Body of pancreas (tissue), 2 donors: Measurements from ENCODE around the gene TMUB1.

GRCh38 chr7:150755269-150756071 is 18.3 kb downstream of the GIMAP5 start:
- PRO-cap = no peak
- RAMPAGE, long total RNA, 2 experiments = no peak in any of the 2 experiments

DNA sequence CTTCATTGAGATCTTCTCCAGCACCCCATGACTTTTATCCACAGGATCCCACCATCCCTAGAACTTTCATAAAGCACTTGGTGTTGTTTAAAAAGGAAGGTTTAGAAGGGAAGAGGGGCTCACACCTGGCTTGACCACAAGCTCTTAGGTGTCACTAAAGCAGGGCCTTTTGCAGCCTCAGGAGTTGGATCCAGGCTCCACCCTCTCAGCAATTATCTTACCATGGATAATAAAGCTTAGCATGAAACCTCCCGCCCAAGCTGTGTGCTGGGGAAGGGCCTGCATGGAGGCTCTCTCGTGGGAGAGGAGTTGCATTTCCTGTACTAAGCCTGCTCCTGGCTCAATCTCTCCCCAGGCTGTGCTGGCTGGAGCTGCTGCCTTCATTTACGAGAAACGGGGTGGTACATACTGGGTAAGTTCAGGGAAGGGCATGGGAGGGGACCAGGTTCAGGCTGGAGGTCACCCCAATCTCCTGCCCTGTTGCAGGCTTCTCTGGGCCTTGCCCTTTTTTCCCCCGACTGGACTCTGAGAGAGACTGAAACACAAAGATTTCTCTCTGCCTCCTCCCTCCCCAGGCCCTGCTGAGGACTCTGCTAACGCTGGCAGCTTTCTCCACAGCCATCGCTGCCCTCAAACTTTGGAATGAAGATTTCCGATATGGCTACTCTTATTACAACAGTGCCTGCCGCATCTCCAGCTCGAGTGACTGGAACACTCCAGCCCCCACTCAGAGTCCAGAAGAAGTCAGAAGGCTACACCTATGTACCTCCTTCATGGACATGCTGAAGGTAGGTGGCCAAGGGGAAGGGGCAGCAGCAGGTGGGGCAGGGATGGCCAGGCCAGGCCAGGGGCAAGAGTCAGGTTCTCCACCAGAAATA is 2.7 kb downstream of the TMEM176A start:
- PRO-cap = no peak
- RAMPAGE, long total RNA, 2 experiments = no peak in any of the 2 experiments

- PRO-cap = no peak
- RAMPAGE, long total RNA, 2 experiments = no peak in any of the 2 experiments
These were observed 51.2 kb downstream of the AOC1 start for GRCh38 chr7:150903522-150903977.

DNA sequence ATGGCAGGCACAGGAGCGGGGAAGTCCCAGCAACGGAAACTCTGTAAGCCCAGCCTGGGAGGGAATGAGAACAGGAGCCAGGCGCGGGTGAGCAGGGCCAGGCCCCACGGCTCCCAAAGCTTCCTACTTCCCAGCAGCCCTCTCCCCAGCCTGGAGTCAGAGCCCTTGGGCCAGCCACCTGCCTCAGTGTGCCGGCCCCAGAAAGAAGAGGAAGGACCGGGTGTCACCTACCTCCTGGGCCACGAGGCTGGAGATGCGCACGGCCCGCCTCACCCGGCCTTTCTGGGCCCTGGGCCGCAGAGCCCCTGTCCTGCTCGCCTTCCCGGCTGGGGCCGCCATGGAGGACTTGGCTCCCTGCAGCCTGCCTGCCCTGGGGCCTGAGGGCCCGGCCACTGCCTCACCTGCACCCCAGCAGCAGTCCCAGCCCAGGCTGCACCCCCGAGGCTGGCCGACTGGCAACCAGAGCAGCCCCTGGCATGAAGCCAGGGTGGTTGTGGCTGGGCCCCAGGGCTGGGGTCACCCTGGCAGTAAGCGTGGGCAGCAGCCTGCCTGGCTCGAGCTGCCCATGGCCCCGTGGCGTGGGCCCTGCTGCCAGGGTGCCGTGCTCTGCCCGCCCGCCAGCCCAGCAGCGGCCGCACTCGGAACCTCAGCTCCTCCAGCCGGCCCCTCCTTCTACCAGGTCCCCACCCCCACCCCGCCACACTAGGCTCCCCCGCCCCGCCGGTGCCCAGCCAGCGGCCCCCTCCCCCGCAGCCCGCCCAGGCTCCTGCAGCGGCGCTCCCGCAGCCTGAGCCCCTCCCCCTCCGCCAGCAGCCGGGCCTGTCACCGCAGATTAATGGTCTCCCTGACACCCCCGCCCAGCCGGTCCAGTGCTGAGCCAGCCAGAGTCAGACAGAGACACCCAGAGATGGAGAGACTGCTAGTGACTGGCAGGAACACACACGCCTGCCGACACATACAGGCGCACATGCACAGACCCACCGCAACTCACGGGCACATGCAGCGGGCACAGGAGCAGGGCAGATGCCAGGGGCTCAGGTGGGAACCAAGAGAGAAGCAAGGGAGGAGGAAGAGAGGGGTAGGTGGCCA is 22.6 kb downstream of the KCNH2 start:
- PRO-cap = no peak
- RAMPAGE, long total RNA, 2 experiments = start-site peak on the minus strand in 1 of 2 experiments, centred at position 629 of the sequence, 8 reads per replicate

- PRO-cap = no peak
- RAMPAGE, long total RNA, 2 experiments = no peak in any of the 2 experiments
These were observed 2.0 kb downstream of the NOS3 start for GRCh38 chr7:150992724-150993247.

DNA sequence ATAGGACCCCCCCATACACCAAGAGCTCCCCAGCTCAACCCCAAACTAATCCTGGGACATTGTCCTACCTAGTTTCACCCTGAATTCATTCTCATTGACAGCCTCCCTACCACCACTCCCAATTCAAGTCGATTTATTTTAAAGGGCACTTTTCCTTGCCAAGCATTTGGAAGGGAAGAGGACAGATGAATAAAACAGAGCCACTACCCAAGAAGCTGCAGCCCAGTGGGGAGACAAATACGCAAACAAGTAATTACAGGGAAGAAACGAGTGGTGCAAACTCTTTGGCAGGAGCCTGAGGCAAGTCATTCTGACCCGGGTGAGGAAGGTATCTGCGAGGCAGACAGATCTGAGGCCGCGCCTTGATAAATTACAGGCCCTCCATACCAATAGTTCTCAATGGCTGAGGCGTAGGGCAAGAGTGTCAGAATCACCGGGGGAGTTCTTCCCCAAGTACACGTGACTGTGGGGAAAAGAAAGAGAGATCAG is 1.7 kb upstream of the ABCB8 start:
- PRO-cap = no peak
- RAMPAGE, long total RNA, 2 experiments = no peak in any of the 2 experiments

- PRO-cap = no peak
- RAMPAGE, long total RNA, 2 experiments = no peak in any of the 2 experiments
These were observed 1.0 kb downstream of the CDK5 start for GRCh38 chr7:151056667-151057101.

DNA sequence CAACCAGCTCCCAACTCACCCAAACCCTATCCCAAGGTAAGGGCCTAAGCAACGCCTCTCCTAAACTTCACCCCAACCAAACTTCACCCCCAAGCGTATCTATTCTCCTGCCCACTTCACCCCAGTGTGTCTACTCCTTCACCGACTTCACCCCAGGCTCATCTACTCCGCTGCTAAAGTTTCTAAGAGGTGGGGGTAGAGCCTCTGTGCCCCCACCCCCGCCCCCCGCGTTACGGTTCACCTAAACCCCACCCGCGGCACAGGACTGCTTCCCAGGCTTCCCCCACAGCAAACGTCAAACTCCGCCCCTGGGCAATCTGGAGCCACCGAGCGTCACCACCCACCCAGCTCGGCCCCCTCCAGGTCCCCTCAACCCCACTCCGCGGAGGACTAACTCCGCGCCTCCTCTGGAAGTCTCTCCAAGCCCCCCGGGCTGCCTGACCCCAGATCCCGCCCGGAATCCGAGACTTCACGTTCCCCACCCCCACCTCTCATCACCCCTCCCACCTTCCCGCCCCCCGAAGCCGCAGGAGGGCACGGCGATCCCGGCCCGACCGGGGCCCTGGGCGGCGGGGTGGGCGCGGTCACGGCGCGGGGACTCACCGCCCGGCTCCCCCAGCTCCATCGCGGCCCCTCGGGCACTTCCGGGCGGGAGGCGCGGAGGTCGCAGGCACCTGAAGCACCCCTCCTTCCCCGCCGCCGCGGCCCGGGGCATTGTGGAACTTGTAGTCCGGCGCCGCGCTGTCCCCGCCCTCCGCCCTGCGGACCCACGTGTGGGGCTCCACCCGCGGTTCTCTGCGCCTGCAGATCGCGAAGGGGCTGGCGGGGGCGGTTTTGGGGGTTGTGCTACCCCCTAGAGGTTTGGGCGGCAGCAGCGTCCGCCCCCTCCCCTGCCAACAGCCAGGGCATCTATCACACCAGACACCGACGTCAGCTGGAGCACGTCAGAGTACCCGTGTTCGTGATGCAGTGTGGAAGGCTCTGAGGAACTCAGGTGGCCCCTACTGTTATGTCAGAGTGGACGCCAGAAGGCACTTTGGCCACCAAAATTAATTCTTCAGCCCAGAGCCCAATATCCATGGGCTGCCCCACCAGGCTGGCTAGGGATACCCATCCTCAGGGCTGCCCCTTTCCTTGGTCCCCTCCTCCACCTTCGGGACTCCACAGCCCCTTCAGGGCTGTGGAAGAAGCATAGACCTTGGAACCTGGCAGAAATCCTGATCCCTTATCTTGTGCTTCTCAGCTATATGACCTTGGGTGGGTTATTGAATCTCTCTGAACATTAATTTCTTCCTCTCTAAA is at the start of gene TMUB1:
TSS of gene TMUB1 (minus strand) at position 663 of the 1,302 bp plus-strand sequence.
- PRO-cap = bidirectional peak, plus-strand start at position 777 of the sequence, minus-strand start at position 643 of the sequence
- RAMPAGE, long total RNA, 2 experiments = start-site peak on the minus strand in 2 of 2 experiments, centred at position 645 of the sequence, 80 to 352 reads per replicate

- PRO-cap = bidirectional peak, plus-strand start at chr7:151089110, minus-strand start at chr7:151089037; bidirectional peak, plus-strand start at chr7:151089404, minus-strand start at chr7:151089331; bidirectional peak, plus-strand start at chr7:151089639, minus-strand start at chr7:151089580
- RAMPAGE, long total RNA, 2 experiments = no peak in any of the 2 experiments
These were observed 2.9 kb downstream of the AGAP3 start for GRCh38 chr7:151088837-151089910.

GRCh38 chr7:151090949-151091731 is 4.9 kb downstream of the AGAP3 start:
- PRO-cap = no peak
- RAMPAGE, long total RNA, 2 experiments = no peak in any of the 2 experiments

GRCh38 chr7:151104042-151105104 is 18.1 kb downstream of the AGAP3 start:
- PRO-cap = no peak
- RAMPAGE, long total RNA, 2 experiments = no peak in any of the 2 experiments

GRCh38 chr7:151107432-151107935 is 21.2 kb downstream of the AGAP3 start:
- PRO-cap = no peak
- RAMPAGE, long total RNA, 2 experiments = no peak in any of the 2 experiments

GRCh38 chr7:151115990-151116501 is 29.8 kb downstream of the AGAP3 start:
- PRO-cap = no peak
- RAMPAGE, long total RNA, 2 experiments = no peak in any of the 2 experiments

GRCh38 chr7:151125759-151126501 is 39.7 kb downstream of the AGAP3 start:
- PRO-cap = no peak
- RAMPAGE, long total RNA, 2 experiments = no peak in any of the 2 experiments

GRCh38 chr7:151227753-151228145 is 744 bp upstream of the ABCF2 start:
- PRO-cap = no peak
- RAMPAGE, long total RNA, 2 experiments = no peak in any of the 2 experiments

DNA sequence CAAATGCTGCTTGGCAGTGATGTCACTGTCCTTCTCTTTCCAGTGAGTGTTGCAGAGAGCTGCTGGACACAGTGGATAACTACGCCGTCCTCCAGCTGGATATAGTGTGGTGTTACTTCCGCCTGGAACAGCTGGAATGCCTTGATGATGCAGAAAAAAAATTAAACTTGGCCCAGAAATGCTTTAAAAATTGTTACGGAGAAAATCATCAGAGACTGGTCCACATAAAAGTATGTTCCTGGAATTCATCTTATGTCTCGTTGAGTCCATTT is 25.2 kb downstream of the NUB1 start:
- PRO-cap = no peak
- RAMPAGE, long total RNA, 2 experiments = no peak in any of the 2 experiments

DNA sequence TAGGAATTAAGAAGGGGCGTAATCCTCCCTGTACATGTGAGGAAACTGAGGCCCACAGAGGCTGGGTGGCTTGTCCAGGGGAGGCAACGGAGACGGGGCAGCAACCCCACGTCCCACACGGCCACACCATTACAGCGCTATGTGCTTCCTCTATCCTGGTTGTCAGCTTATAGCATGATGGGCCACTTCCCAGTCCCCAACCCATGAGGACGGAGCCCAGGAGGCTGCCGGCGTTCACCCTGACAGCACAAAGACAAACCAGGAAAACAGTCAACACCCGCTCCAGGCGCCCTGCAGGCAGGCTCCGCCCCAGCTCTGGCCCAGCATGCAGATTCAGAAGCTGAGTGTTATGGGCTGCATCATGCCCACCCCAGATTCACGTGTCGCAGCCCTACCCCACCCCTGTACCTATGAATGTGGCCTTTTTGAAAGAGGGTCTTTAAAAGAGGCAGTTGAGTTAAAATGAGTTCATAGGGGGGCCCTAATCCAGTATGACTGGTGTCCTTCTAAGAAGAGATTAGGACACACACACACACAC is 14.8 kb downstream of the WDR86 start:
- PRO-cap = no peak
- RAMPAGE, long total RNA, 2 experiments = no peak in any of the 2 experiments

DNA sequence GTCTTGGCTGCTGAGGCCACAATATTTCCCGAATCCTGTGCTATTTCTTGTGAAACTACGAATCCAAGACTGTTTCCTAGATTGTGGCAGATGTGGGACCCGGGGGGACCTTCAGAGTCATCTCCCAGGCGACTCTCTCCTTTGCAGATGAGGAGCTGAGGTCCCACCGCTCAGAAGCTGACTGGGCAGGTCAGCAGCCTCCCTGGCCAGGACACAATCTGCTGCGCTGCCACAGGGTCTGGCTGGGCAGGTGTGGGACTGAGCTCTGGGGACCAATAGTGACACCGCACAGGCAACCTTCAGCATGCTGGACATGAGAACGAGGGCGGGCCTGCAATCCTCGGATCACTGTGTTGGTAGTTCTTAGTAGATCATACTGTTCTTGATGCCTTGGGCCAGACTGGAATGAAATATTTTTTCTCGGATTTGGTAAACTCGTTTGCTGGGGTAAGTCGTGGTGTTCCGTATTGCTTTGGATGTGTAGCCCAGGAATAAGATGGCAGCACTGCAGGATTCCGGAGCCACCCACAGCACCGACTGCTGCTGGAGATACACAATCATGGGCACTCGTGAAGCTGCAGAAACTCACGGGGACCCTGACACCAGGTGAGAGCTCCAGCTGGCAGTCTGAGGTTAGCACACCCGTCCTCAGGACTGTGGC is 20.6 kb upstream of the CRYGN start:
- PRO-cap = bidirectional peak, plus-strand start at position 379 of the sequence, minus-strand start at position 215 of the sequence
- RAMPAGE, long total RNA, 2 experiments = no peak in any of the 2 experiments

GRCh38 chr7:151468289-151468693 is 28.4 kb upstream of the CRYGN start:
- PRO-cap = no peak
- RAMPAGE, long total RNA, 2 experiments = no peak in any of the 2 experiments

- PRO-cap = unidirectional peak, minus-strand start at chr7:151503942
- RAMPAGE, long total RNA, 2 experiments = no peak in any of the 2 experiments
These were observed 15.7 kb downstream of the RHEB start for GRCh38 chr7:151503768-151504668.